ENCODE measurements around a stretch of chr10.

DNA sequence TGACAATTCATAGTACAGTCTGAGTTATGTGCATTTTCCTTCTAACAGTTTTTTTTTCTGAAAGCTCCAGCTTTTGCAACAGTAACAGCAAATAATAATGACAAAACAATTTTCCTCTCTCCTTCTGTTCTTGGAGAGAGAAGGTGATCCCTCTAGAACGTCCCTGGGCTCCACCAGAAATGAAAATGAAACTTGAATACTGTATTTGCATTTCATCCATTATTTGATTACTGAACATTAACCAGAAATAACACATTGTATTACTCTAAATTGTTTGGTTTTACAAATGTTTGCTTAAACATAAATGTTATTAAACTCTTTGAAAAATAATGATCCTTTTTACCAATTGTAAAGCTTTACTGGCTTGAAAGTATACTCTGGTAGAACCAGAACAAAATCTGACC is 176.6 kb upstream of the CCDC6 start:
- PRO-cap, 4 experiments, result no peak in any of the 4 experiments
- RAMPAGE, long total RNA, 2 experiments, result no peak in any of the 2 experiments
- RRBS, result no CpG with 5 or more reads among the region's 1 CpG

- PRO-cap, 4 experiments, result peak in 2 of 4 experiments; most common minus-strand start chr10:60875672 (in 2)
- RAMPAGE, long total RNA, 2 experiments, result no peak in any of the 2 experiments
- RRBS, result no CpG with 5 or more reads among the region's 8 CpGs
These were observed 68.5 kb downstream of the RHOBTB1 start for GRCh38 chr10:60875378-60876069.

DNA sequence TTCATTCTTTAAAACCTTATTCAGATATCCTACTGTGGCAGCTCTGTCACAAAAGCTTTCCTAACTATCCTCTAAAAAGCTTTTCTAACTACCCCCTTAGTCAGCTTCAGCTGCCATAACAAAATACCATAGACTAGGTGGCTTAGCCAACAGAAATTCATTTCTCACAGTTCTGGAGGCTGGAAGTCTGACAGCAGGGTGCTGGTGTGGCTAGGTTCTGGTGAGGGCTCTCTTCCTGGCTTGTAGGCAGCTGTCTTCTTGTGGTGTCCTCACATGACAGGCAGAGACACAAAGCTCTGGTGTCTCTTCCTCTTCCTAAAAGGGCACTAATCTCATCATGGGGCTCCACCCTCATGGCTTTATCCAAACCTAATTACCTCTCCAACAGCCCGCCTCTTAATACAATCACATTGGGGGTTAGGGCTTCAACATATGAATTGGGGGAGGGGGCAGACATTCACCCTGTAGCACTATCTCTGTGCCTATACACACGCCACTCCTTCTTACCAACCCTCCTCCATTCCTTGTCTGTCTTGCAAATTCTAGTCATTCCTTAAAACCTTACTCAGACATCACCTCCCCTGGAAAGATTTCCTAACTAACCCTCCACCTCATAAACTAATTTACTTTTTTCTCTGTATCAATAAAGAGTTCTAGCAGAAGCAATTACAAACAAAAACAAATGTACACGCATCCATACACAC is 26.5 kb downstream of the RHOBTB1 start:
- PRO-cap, 4 experiments, result no peak in any of the 4 experiments
- RAMPAGE, long total RNA, 2 experiments, result no peak in any of the 2 experiments
- RRBS, result no CpG with 5 or more reads among the region's 3 CpGs

- PRO-cap, 4 experiments, result no peak in any of the 4 experiments
- RAMPAGE, long total RNA, 2 experiments, result no peak in any of the 2 experiments
- RRBS, result no CpG with 5 or more reads among the region's 5 CpGs
These were observed 191.4 kb upstream of the RHOBTB1 start for GRCh38 chr10:61135218-61136016.

DNA sequence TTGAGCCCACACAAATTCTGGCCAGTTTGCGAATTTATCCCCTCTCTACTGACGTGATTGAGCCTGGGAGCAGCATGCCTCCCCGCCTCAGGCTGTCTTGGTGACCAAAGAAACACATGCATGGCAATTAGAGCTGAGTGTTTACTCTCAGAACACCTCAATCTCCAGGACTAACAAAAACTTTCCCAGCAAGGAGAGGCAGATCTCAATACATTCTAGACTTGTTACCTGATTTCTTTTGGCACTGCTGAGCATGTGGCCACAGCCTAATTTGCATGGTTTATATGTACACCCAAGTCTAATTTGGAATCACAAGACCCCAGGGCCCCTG is 122.5 kb downstream of the TMEM26 start:
- PRO-cap, 4 experiments, result no peak in any of the 4 experiments
- RAMPAGE, long total RNA, 2 experiments, result no peak in any of the 2 experiments
- RRBS, result no CpG with 5 or more reads among the region's 3 CpGs

DNA sequence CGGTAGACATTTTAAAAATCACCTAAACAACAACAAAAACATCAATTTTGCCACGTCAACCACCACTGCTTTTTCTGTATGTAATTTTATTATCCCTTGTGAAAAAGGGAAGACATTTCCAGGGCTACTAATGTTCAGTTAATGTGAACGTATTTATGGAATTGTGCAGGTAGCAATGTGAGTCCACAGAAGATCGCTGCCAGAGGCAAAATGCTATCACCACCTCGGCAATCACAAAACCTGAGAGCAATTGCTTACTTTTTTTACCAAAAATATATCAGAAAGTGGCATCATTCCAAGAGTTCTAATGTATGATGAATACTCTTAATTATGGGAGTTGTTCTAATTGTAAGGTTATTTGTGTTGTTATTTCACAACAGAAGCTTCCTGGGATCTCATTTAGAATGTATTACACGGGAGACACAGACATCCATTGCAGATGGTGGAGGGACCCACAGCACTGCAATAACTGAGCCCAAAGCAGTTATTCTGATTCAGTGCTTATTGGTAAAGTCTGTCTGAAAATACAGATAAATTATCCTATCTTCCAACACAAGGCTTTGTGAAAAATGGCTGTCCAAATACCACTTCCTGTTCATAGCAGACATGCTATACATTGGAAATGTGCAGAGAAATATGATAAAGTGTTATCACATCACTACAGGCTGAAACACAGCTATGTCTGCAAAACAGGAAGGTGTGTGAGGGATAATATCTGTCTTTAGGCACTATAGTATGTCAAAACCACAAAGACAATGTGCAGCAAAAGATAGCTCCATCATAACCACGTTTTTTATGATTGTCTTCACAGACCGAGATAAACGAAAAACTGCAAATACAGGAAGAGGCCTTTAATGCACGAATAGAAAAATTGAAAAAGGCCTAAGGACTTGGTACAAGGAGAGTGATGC is 102.7 kb downstream of the CABCOCO1 start:
- PRO-cap, 4 experiments, result no peak in any of the 4 experiments
- RAMPAGE, long total RNA, 2 experiments, result no peak in any of the 2 experiments
- RRBS, result no CpG with 5 or more reads among the region's 10 CpGs

GRCh38 chr10:61845077-61845577 is 56.4 kb upstream of the ARID5B start:
- PRO-cap, 4 experiments, result no peak in any of the 4 experiments
- RAMPAGE, long total RNA, 2 experiments, result no peak in any of the 2 experiments
- RRBS, result no CpG with 5 or more reads among the region's 3 CpGs

DNA sequence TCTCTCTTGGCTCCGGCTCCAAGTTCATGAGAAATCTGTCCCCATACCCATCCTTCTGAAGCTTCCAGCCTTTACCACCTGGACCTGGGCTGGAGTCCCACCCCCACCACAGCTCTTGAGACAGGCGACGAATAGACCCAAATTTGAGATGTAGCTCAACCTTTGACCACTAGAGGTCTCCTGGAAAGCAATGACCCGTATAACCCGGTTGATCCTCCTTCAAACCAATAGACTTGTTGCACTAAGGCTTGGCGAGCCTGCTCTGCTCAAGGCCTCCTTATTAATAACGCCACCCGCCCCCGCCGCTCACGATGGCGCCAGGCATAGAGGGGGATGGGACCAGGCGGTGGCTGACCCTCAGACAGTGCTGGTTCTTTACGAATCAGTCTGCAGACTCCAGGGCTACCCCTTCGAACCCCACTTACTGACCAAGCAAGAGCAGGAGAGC is 4.5 kb upstream of the ARID5B start:
- PRO-cap, 4 experiments, result peak in 2 of 4 experiments; most common plus-strand start position 227 of the sequence (in 1); most common minus-strand start position 282 of the sequence (in 1)
- RAMPAGE, long total RNA, 2 experiments, result no peak in any of the 2 experiments
- RRBS, result no CpG with 5 or more reads among the region's 15 CpGs

- PRO-cap, 4 experiments, result no peak in any of the 4 experiments
- RAMPAGE, long total RNA, 2 experiments, result no peak in any of the 2 experiments
- RRBS, result no CpG with 5 or more reads among the region's 3 CpGs
These were observed 62.7 kb downstream of the ARID5B start for GRCh38 chr10:61963987-61964797.

- PRO-cap, 4 experiments, result no peak in any of the 4 experiments
- RAMPAGE, long total RNA, 2 experiments, result no peak in any of the 2 experiments
- RRBS, result no CpG with 5 or more reads among the region's 4 CpGs
These were observed 93.0 kb downstream of the ARID5B start for GRCh38 chr10:61994498-61994884.

- PRO-cap, 4 experiments, result peak in 1 of 4 experiments; most common minus-strand start chr10:62002064 (in 1)
- RAMPAGE, long total RNA, 2 experiments, result no peak in any of the 2 experiments
- RRBS, result no CpG with 5 or more reads among the region's 4 CpGs
These were observed 100.4 kb downstream of the ARID5B start for GRCh38 chr10:62001904-62002209.

GRCh38 chr10:62050682-62051643 is 149.5 kb downstream of the ARID5B start:
- PRO-cap, 4 experiments, result peak in 4 of 4 experiments; most common plus-strand start chr10:62051284 (in 3); most common minus-strand start chr10:62051177 (in 4)
- RAMPAGE, long total RNA, 2 experiments, result no peak in any of the 2 experiments
- RRBS, result no CpG with 5 or more reads among the region's 12 CpGs

- PRO-cap, 4 experiments, result no peak in any of the 4 experiments
- RAMPAGE, long total RNA, 2 experiments, result no peak in any of the 2 experiments
- RRBS, result no CpG with 5 or more reads among the region's 3 CpGs
These were observed 159.7 kb downstream of the ARID5B start for GRCh38 chr10:62061109-62061670.

GRCh38 chr10:62267924-62268542 is 611 bp downstream of the RTKN2 start:
- PRO-cap, 4 experiments, result no peak in any of the 4 experiments
- RAMPAGE, long total RNA, 2 experiments, result no peak in any of the 2 experiments
- RRBS, result 3% methylated on average over 8 of the region's 31 CpGs

DNA sequence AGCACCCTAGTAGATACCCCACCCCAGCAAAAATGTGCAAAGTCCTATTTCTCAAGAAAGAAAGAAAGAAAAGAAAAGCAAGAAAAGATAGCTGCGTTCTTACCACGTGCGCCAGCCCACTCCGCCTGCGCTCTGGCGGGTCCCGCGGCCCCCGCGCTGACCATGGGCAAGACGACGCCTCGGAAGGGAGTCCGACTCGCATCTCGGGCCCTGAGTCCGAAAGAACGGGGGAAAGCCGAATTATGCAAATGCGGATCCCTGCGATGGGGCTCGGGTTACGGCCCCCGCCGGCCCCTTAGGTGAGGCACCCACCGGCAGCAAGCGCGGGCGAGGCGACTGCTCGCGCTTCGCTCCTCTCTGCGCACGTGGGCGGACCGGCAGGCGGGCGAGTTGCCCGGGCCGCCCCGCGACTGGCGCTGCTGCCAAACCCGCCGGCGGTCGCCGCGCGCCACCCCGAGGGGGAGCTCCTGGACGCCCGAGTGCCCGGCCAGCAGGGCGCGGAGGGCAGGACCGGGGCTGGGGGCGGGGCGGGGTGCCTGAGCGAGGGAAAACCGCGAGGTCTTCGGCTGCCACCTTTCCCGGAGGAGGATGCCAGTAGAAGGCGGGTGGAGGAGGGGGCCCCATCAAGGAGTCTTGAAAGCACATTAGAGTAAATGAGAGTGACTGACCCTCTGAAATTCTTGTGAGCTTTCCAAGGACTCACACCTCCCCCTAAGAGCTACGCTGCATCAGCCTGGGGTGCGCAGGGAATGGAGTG is 2.5 kb upstream of the EGR2 start:
- PRO-cap, 4 experiments, result no peak in any of the 4 experiments
- RAMPAGE, long total RNA, 2 experiments, result no peak in any of the 2 experiments
- RRBS, result 7% methylated on average over 36 of the region's 68 CpGs

DNA sequence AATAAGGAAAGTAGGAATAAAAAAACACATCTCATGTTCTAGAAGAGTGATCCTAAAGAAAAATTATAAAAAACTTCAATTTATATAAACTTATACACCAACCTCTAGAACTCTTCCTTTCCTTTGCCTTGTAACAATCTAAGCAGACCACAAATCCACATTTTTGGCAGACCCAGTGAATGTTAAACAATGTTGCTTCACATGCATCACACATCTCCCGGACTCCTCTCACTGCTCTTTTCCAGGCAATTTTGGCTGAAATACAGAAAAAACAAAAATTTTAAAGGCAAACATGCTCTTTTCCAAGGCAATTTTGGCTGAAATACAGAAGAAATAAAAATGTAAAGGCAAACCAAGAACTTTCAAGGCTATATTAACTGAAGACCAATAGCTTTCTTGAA is 64.2 kb downstream of the NRBF2 start:
- PRO-cap, 4 experiments, result no peak in any of the 4 experiments
- RAMPAGE, long total RNA, 2 experiments, result no peak in any of the 2 experiments
- RRBS, result no CpG with 5 or more reads among the region's 1 CpG

- PRO-cap, 4 experiments, result no peak in any of the 4 experiments
- RAMPAGE, long total RNA, 2 experiments, result start-site peak on the minus strand in 1 of 2 experiments, at chr10:63319565-63319868 at its widest, 8 reads per replicate
- RRBS, result no CpG with 5 or more reads among the region's 6 CpGs
These were observed 146.3 kb downstream of the JMJD1C start for GRCh38 chr10:63319336-63320073.

DNA sequence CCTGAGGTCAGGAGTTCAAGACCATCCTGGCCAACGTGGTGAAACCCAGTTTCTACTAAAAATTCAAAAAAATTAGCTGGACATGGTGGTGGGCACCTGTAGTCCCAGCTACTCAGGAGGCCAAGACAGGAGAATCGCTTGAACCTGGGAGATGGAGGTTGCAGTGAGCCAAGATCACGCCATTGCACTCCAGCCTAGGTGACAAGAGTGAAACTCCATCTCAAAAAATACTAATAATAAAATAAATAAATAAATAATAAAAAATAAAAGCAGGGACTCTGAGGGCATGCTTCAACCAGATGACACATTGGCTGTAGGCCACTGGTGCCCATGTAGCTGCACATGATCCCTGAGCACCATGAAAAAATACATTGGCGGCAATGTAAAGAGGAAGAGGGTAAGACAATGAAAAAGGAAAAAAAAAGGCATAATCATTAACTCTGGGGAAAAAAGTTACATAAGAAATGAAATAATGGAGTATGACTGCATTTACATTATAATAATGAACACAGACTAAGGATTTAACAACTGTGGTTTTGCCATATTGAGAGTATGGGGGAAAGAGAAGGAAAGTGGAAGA is 80.6 kb downstream of the REEP3 start:
- PRO-cap, 4 experiments, result no peak in any of the 4 experiments
- RAMPAGE, long total RNA, 2 experiments, result start-site peak on the plus strand in 1 of 2 experiments, centred at position 308 of the sequence, 5 reads per replicate
- RRBS, result no CpG with 5 or more reads among the region's 4 CpGs

DNA sequence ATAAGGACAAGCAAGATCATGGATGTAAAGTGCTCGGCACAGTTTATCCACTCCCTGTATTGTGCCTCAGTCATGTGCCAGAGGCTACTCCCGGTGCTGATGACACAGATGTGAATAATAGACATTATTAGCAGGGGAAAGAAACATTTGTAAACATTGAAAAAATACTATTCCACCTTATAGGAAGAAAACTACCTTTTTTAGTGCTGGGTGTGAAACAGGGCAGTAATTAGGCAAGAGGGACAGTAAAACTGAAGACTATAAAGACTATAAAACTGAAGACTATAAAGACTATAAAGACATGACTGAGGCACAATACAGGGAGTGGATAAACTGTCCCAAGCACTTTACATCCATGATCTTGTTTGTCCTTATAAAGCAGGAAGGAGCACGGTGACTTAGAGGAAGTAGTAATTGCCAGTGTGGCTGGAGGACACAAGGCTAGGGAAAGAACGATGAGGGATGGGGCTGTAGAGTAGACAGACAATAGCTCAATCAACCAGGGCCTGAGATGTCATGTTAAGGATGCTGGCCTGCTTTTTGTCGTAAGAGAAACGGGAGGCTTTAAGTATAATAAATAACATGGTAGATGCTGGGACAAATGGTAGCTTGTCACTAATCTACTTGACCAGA is 26.1 kb downstream of the DNAJC12 start:
- PRO-cap, 4 experiments, result no peak in any of the 4 experiments
- RAMPAGE, long total RNA, 2 experiments, result no peak in any of the 2 experiments
- RRBS, result no CpG with 5 or more reads among the region's 6 CpGs

DNA sequence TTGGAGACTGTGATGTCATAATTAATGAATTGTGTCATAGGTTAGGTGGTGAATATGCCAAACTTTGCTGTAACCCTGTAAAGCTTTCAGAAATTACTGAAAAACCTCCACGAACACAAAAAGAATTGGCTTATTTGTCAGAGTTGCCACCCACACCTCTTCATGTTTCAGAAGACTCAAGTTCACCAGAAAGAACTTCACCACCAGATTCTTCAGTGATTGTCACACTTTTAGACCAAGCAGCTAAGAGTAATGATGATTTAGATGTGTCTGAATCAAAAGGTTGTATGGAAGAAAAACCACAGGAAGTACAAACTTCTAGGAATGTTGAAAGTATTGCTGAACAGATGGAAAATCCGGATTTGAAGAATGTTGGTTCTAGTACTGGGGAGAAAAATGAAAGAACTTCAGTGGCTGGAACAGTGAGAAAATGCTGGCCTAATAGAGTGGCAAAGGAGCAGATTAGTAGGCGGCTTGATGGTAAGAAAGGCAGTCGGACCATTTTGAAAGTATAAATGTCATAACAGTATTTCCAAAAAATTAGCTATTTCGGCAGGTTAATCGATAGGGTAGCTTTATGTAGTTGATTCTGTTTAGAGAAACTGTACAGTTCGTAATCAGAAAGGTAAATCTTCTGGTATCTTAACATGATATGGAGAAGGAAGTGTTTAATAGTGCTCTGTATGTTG is 28.2 kb downstream of the SIRT1 start:
- PRO-cap, 4 experiments, result no peak in any of the 4 experiments
- RAMPAGE, long total RNA, 2 experiments, result start-site peak on the plus strand in 1 of 2 experiments, centred at position 219 of the sequence, 21 reads per replicate
- RRBS, result no CpG with 5 or more reads among the region's 7 CpGs